A375 (cell line): ENCODE results near the genes CAMSAP3, CLEC4G, TIMM44, ELAVL1 and FBN3.

GRCh38 chr19:7292217-7292859, 1.9 kb downstream of the INSR start:
- RAMPAGE, long total RNA: no peak

DNA sequence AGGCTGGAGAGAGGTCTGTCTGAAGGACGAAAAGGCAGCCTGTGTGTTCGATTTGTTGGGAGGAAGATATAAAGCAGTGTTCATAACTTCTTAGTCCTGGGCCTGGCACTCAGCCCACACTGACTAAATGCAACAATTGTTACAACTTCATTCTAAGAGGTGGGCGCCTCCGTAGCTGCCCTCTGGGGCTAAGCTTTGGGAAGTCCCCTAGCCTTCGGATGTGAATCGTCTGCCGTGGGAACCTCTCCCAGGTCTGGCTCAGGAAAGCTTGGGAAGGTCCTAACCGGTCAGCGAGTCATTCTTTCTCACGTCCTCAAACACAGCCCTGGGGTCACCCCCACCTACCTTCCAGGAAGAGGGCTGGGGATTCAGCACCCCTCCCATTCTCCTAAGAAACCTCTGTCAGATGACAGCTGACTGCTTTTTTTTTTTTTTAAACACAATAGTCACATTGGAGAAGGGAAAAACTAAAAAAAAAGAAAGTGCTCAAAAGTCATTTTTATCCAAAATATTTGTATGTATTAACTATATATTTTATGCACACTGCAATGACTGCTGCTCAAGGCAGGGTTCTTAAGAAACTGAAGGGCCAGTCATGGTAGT, 15.0 kb upstream of the ARHGEF18 start:
- RAMPAGE, long total RNA: no peak

DNA sequence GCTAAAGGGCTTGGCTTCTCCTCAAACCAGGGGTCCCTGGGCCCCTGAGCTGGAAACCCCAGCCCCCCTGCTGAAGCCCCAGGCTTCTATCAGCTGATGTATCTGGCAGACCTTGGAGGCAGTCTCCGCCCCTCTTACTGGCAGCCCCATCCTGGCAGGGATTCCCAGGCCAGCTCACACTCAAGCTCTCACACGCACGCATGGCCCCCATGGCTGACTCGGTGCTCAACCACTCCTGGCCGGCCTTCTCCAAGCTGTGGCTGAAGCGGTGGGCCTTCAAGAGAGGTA, 6.6 kb downstream of the ARHGEF18 start:
- RAMPAGE, long total RNA: no peak

DNA sequence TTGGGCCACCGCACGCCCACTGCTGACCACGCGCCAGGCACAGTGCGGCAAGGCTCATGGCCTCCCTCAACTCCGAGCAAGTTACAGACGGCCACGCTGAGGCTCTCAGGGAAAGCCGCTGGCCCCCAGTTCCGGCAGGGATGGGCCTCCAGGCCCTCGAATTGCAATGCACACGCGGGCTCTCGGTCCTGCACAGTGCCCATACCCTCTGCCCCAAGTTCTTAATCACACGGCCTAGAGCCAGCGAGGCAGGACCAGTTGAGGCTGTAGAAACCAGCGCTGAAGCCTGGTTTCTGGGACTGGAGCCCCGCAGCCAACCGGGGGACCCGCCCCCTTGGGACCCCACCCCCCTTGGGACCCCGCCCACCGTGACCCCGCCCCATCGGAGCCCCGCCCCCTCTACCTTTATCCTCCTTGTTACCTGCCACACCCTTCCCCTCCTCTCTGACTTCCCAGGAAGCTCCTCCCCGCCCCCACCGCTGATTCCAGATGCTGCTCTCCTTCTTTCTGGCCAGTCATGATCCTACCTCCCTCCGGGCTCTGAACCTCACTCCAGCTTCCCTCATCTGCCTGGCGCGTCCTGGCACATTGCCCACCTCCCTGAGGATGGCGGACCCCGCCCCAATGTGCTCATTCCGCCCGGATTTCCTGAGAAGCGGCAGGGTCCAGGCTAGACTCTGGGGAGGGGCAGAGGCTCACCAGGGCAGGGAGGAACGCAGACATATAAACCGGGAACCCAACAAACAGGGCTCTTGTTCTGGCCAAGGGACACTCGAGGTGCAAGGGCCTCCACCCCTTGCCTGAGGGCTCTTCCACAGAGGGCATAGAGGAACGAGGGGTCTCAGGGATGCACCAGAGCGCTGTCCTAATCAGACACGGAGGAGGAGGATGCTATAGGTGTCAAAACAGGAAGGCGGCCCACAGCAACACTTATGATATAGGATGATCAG, 5.8 kb downstream of the PEX11G start:
- RAMPAGE, long total RNA: no peak

- RAMPAGE, long total RNA: no peak
Observed at GRCh38 chr19:7489349-7490116, 698 bp upstream of the PEX11G start.

- RAMPAGE, long total RNA: no peak
Observed at GRCh38 chr19:7544563-7545186, 9.2 kb downstream of the PNPLA6 start.

DNA sequence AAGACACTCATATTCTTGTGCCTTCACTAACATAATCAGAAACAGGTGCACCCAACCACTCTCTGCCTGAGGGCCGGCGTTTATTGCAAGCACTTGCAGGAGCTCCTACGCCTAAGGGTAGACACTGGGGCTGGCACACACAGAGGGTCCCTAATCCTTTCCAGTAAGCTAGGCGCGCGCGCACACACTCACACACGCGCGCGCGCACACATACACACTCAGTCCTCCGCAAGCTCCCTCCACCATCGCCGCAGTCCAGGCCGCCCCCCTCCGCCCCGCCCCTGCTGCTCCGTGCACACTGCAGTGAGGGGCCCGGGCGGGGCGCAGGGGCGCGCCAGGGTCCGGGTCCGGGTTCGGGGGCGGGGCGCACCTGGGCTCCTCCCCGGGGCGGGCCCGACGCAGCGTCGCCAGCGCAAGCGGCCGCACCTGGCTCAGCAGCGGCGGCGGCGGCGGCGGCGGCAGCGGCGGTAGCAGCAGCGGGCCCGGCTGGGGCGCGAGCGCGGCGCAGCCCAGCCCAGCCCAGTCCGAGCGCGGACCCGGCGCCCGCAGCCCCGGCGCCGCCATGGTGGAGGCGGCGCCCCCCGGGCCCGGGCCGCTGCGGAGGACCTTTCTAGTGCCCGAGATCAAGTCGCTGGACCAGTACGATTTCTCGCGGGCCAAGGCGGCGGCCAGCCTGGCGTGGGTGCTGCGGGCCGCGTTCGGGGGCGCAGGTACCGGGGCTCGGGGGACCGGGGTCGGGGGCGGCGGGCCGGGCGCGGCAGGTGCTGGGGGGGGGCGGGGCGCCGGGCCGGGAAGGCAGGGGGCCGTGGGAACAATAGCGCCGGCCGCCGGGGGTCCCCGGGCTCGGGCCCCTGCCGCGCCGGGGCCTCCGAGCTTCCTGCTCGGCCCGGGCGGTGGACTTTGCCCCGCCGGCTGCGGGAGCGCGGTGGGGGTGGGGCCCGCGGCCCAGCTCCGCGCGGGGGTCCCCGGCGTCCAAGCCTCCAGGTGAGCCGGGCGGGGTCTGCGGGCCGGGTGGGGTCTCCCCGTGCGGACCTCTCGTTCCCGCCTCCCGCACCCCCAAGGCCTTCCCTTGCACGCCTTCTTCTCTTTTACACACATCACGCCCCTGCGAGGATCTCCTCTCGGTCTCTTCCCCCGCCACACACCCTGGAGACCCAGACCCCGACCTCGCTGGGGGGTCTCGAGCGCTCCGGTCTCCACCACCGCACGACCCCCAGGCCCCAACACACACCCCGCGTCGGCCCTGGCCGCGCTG, at the start of gene CAMSAP3:
Gene CAMSAP3, plus strand, starts transcription at position 423 of the 1,255 bp plus-strand sequence.
- RAMPAGE, long total RNA: no peak

DNA sequence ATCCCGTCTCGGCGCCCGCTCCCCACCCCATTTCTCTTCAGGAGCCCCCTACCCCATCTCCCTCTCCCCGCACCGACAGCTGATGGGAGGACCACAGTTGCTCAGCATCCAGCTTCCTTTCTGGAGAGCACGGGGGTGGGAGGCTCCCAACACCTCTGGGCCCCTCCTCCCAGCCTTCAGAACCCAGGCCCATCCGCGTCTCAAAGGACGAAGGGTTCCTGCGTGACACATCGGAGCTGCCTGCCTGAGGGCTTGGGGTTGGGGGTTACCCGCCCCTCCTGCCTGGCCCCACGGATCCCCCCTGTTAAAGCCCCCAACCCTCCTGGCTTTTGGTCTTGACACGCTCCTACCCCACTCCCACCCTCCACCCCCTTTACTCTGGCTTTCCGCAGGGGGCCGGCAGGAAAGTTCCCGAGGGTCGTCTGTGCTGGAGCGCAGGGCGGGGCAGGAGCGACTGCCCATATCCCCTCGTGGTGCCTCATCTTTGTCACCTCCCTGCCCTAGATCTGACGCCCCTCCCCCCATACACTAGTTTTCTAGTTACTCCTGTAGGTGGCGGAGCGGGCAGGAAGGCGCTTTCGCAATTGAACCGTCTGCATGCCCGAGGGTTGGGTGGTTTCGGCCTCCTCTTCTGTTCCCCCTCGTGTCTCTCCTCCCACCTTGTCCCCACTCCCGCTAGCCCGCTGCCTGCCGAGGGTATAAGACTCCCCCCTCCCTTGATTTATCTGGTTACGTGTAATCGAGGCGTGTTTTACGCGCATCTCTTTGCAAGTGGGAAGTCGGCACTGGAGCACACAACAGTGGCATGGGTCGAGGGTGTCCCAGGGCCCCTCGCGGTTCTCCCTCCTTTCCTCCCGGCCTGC, 929 bp downstream of the TRAPPC5 start:
- RAMPAGE, long total RNA: no peak

DNA sequence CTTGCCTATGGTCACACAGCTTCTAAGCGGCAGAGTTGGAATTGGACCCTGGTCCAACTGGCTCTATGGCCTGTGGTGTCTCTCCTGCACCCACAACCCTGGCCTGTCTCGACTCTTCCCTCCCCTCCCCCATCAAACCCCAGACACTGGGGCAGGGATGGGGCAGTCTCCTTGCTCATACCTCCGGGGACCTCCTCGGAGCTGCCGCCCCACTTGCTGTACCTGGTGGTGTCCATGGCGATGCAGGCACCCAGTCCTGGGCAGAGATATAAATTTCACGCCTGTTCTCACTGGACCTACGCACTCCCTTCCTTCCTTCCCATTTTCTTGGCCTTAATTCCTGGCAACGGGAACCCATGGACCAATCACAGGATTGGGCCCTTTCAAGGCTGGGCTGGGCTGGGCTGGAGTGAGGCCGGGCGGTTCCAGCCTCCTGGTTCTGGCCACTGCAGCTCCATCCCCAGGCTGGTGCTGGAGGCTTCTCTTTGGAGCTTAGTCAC, at the start of gene CLEC4G:
Gene CLEC4G, minus strand, starts transcription at position 244 of the 500 bp plus-strand sequence.
- RAMPAGE, long total RNA: no peak

DNA sequence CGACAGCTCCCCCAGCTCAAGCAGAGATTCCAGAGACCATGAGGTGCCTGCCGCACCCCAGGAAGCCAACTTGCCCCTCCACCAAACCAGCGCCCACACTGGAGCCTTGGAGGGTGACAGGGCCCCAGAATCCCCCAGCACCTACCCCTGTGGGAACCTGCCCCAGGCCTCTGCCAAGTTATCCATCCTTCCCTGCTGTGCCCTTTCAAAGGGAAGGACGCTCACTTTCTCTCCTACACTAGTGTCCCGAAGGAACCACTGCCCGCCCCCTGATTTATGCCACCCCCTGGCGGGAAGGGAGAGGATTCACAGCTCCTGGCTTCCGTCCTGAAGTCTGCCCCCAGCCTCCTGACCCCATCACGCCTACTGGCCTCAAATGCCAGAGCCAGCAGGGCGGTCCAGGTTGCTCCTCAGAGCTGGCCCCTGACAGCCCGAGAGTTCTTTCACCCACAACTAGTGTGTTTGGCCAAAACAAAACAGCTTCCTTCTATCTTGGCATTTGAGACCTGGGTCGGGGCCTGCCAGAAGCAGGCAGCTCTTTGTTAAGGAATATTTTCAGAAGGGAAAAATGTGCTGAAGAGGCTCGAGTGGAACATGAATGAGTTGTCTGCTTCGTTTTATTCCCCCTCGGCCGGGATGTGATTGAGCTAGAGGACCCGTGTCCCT, 1.5 kb downstream of the EVI5L start:
- RAMPAGE, long total RNA: no peak

DNA sequence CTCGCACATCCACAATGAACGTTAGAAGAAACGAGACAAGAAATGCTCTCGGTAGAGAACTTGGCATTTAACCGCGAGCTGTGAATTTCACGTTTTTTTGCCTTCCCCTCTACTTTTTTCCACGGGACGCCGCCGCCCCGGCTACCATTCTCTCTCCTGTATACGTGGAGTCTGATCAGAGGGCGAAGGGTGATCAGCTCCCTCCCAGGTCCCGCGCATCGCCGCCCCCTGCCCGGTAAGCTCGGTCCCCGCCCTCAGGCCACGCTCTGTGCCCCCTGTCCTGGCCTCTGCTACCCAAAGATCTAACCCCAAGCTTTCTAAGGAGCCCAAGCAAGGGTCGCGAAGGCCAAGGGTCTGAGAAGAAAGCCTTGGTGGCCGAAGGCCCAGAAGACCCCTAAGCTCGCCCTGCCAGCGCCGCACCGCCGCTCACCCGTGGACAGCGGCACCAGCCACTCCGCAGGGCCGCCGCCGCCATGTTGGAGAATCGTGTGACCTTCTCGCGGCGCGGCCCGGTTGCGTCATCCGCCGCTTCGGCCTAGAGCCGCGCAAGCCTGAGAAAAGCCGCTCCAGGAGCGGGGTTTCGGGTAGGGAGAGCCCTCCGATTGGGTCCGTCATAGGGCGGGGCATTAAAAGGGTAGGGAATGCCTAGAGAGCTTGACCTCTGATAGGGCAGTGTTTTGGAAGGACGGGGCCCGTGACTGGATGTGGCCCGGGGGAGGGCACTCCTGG, at the start of gene TIMM44:
Gene TIMM44, minus strand, starts transcription at position 490 of the 729 bp plus-strand sequence.
- RAMPAGE, long total RNA: start-site peak on the minus strand centred at position 517 of the sequence, 73 bp wide, 153 and 69 reads in 2 replicates

DNA sequence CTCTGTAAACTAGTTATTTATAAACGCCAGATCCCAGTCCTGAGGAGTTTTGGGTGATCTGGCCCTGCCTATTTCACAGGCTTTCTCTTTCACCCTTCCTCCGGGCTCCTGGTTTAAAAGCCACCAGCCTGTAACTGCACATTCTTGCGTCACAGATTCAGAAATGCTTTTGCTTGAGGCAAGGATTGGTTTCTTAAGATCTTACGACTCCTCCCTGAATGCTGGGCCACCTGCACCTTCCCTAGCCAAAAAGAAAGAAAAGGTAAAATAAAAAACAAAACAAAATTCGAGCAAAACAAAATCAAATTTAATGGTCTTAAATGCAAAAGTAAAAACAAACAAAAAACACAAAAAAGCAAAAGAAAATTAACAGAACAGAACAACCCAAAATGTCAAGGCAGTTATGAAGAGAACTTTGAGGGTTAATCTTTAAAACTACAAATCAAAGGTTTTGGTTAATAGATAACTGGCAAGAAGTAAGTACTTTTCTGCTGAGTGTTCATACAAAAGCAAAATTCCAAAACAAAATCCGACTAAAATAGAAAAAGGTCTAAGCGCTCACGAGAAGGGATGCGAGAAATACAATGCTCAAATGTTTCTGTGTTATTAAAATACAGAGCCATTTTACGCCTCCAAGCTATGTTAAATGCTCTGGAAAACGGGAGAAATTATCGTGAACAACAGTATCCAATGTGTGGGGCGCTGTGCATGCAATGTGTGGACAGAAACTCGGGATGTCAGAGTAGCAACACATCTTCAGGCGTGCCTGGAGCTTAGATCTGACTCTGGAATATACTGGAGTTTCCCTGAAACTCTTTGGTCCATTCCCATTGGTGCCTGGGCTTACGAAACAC, 18.7 kb upstream of the TIMM44 start:
- RAMPAGE, long total RNA: no peak

GRCh38 chr19:8005454-8006372, at the start of gene ELAVL1:
TSS of gene ELAVL1 (minus strand) at chr19:8005641.
- RAMPAGE, long total RNA: no peak

GRCh38 chr19:8148925-8150267, at the start of gene FBN3:
TSS of gene FBN3 (minus strand) at chr19:8149592.
- RAMPAGE, long total RNA: no peak

DNA sequence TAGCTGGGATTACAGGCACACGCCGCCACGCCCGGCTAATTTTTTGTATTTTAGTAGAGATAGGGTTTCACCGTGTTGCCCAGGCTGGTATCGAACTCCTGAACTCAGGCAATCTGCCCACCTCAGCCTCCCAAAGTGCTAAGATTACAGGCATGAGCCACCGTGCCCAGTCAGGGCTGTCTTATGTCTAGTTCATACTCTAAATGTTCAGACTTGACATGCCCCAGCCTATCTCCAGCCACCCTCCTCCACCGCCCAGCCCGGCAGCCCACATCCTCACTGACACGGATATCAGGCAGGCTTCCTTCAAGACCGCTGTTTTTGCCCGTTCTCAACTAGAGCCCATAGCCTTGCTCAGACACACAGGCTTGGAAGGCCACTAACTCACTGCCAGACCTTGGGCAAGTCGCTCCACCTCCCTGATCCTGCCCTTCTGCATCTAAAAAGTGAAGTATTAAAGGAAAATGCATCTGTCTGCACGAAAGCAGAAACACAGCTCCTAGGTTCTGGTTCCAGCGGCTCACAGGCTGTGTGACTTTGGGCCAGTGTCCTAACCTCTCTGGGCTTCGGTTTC, 14.7 kb upstream of the CERS4 start:
- RAMPAGE, long total RNA: no peak

DNA sequence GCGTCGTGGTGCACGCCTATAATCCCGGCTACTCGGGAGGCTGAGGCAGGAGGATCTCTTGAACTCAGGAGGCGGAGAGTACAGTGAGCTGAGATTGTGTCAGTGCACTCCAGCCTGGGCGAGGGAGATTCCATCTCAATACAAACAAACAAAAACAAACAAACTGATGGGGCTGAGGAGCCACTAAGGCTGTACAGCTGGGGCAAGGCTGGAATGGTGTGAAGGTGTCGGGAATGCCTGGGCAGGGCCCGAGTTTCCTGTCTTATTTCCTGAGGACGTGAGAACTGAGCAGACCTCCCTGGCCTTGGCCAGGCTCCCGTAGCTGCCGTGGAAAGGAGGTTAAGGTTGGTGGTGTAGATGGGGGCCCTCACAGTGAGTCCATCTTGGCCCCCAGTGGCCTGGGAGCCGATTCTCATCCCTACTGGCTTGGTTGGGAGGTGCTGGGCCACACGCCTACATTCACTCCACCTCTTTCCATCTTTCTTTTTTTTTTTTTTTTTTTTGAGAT, 4.7 kb downstream of the RAB11B start:
- RAMPAGE, long total RNA: no peak

GRCh38 chr19:8478311-8479009, 24.0 kb downstream of the PRAM1 start:
- RAMPAGE, long total RNA: no peak

- RAMPAGE, long total RNA: no peak
Observed at GRCh38 chr19:8512908-8513370, 1.0 kb downstream of the ZNF414 start.

GRCh38 chr19:8526193-8527184, 12.5 kb upstream of the ZNF414 start:
- RAMPAGE, long total RNA: no peak

DNA sequence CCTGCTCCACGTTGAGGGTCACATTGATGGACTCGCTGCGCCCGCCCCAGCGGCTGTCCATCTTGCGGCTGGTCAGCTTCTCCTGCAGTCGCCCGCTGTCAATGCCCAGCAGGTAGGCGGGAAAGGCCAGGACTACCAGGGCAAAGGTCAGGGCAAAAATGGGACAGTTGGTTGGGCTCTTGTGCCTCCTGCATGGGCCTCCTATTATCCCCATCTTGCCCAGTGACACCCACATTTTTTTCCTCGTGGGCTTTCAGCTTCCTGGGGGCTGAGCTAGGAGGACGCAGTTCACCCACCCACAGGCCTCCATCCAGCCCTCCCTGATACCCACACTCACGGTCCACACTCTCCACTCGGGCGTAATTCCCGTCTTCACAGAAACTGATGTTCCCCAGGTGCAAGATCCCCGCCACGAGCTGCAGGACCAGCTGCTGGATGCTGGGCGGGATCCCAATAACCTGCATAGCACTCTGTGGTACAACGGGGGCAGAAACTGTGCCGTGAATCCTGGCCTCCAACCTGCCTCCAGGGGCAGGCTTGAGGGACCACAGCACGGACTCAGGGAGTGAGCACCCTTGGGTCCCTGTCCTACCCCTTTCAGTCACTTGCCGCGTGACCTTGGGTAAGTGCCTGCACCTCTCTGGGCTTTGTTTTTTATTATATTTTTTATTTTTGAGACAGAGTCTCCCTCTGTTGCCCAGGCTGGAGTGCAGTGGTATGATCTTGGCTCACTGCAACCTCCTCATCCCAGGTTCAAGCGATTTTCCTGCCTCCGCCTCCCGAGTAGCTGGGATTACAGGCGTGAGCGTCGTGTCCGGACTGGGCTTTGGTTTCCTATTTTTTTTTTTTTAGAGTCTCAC, 26.8 kb downstream of the MYO1F start:
- RAMPAGE, long total RNA: no peak